Measurements from ENCODE around the gene LRRC14B.

GRCh38 chr5:190974-192162, at the start of gene LRRC14B:
Gene LRRC14B, plus strand, starts transcription at chr5:191495.
- PRO-cap = no peak

- PRO-cap = no peak
Measured at GRCh38 chr5:220135-220406, 2.0 kb downstream of the SDHA start.

GRCh38 chr5:272136-272827, 836 bp downstream of the PDCD6 start:
- PRO-cap = no peak

DNA sequence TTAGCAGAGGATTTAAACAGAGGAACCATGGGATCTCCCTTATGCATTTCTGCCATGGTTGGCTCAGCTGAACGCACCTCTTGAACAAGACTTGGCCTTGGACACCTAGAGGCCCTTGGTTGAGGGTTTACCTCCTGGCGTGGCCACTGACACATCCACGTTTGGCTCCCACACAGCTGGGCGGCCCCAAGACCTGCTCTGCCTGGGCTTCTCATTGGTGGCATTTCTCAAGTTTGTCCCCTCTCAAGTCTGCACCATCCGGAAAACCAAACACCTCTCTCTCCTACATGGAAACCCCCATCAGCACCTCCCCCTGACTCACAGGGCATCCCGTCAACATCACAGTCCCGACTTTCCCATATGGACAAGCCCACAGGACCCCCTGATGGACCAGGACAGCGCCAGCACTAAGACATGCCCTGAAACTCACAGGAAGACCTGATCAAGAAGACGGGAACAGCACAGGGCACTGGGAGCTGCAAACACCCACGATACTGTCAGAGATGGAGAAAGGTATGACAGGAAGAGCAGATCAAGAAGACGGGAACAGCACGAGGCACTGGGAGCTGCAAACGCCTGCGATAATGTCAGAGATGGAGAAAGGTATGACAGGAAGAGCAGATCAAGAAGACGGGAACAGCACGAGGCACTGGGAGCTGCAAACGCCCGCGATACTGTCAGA, 21.5 kb downstream of the PDCD6 start:
- PRO-cap = no peak

DNA sequence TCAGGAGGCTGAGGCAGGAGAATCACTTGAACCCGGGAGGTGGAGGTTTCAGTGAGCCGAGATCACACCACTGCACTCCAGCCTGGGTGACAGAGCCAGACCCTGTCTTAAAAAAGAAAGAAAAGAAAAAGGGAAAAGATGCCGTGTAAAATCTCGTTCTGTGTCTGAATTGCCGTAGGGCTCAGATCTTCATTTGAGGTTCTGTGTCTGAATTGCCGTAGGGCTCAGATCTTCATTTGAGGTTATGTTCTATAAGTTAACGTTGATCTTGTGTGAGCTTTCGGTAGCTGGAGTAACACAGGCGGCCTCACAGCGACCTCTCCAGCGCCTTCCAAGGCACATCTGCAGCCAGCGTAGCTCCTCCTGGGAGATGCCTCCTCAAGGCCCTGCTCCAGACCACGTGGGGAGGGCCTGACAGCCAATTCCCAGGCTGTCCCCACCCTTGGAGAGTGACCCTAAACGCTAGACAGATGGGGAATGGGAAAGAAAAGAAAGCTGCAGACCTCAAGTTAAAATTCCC, 8.8 kb upstream of the AHRR start:
- PRO-cap = no peak

GRCh38 chr5:321854-322148, 287 bp downstream of the AHRR start:
- PRO-cap = no peak

DNA sequence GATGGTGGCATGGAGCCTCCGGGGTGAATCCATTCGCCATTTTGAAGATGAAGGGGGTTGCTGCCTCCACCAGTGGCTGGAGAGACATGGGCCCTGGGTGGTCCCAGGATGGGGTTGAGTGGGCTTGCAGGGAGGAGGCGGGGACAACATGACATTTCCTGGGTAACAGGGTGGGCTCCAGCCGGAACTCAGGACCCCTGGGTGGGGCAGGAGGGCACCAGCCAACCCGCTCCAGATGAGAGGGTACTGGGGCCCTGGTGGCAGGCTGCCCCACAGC, 55.7 kb downstream of the AHRR start:
- PRO-cap = unidirectional peak, plus-strand start at position 183 of the sequence

DNA sequence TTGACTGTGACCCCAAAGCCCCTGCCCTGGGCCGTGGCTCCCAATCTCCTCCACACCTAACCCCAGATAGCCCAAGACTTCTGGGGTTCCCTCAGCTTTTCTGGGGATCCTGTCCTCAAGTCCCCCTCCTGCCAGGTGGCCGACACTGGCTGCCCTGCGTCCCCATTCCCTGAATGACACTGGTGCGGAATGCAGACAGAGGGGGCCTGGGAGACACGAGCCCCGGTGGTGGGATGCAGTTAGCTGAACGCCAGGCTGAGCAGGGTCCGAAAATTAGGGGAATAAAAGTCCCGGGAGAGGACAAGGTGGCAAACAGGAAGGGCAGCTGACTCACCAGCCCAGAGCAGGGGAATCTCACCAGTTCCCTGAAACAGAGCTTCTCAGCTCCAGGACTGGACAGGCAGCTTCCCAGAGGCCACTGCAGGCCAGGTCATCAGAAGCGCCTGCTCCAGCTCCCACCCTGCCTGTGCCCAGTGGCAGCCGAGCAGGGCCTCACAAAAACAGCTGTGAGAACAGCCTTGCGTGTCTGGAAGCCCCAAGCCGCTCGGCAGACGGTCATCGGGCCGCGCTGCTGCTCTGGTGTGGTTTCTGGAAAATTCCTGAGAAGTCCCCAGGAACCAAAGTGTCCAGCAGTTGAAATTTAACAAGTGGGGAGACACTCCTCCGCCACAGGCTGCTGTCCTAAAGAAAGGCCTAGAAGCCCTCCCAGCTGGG, 47.7 kb upstream of the EXOC3 start:
- PRO-cap = no peak

- PRO-cap = no peak
Measured at GRCh38 chr5:444629-445201, 1.7 kb downstream of the EXOC3 start.

GRCh38 chr5:448088-448915, 5.3 kb downstream of the EXOC3 start:
- PRO-cap = no peak

DNA sequence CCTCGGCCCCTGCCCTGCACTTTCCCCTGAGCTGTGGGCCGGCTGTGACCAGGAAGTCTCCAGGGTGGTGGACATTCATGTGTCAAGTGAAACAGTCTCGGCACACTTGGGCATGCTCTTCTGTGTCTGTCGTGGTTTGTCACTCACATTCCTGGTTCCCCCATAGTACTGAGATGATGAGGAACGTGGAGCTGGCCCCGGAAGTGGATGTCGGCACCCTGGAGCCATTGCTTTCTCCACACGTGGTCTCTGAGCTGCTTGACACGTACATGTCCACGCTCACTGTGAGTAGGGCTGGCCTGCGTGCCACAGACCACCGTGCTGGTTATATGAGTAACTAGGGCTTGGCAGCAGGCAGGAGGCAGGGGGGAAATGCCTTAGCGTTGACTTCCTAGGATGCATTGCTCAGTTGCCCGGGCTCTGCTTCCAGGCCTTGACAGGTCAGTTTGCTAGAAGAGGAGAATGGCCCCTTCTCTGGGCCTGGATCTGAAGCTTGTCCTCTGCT, 13.8 kb downstream of the EXOC3 start:
- PRO-cap = no peak

DNA sequence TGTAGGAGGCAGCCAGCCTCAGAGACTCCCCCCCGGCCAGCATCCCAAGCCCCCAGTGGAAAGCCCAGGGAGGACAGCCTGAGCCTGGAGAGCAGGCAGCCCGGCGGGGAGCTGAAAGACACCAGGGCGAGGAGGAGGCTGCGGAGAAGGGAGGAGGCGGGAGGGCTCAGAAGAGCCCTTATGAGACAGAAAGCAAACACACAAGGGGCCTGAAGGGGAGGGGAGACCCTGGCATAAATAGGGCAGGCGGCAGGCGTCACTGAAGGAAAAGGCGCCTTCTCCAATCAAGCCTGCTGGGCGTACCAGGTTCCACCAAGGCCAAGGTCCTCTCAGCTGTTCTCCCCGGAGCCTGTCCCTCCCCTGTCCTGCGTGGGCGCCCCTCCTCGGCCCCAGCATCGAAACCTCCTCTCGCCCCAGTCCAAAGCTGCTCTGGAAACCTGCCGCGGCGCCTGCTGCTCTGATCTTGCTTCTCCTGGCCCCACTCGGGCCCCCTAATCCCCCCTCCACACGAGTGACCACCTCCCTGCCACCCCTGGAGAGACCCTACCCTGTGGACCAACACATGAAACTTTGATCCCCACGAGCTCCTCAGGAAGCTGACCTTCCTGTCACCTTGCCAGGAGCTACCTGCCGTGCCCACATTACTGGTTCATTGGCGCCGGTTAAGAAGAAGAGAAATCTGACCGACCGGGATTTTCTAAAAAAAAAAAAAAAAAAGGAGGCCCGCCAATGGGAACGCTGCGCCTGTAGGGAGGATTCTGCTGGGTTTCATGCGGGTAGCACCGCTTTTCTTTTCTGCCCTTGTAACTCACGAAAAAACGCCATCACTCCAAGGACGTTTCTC, 1.1 kb downstream of the SLC9A3 start:
- PRO-cap = no peak

DNA sequence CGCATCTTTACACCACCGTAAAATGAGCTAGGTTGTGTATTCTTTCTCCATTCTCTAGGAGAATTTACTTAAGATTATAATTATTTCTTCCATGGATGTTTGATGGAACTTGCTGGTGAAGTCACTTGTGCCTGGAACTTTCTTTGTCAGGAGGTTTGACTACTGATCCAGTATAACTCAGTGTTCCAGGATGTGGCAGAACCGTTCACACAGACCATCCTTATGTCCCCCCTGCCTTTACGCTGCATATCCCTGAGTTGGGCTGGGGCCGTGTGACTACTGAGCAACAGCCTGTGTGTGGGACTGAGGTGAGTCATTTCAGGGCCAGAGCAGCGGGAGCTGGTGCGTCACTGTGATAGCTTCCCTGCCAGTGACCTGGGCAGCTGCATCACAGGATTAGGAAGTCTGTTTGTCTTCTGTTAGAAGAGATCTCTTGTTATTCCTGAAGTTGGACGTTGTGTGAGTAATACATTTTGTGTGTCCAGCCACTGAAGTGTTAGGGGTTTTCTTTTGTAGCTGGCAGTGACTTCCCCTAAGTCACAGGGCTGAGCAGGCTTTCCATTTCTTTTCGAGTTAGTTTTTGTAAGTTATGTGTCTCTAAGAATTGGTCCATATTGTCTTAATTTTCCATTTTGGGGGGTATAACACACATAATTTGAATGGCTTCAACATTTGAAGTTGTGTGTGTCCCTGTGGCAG, 35.6 kb downstream of the TPPP start:
- PRO-cap = no peak

GRCh38 chr5:663545-664216, 29.5 kb downstream of the TPPP start:
- PRO-cap = no peak

DNA sequence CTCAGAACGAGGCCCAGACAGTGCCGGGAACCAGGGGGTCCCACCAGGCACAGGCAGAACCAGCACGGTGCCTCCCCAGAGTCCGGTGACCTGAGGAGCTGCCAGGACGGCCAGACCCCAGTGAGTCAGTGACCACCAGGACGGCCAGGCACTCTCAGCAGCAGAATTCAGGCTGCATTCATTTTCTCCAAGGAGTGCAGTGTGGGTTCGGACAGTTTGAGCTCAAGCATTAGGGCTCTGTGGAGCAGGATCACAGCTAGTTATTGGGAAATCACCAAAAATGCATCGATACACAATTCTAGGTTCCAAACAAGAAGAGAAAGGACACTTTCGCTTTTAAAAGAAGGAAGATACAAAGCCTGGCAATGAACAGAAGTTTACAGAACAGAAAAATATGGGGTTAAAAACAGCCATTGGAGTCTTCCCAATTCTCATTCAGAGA, 43.6 kb upstream of the NKD2 start:
- PRO-cap = no peak

GRCh38 chr5:1051268-1052373, 43.0 kb downstream of the NKD2 start:
- PRO-cap = no peak

GRCh38 chr5:1061317-1061779, 50.5 kb downstream of the SLC12A7 start:
- PRO-cap = no peak

- PRO-cap = no peak
Measured at GRCh38 chr5:1098128-1098383, 13.8 kb downstream of the SLC12A7 start.

DNA sequence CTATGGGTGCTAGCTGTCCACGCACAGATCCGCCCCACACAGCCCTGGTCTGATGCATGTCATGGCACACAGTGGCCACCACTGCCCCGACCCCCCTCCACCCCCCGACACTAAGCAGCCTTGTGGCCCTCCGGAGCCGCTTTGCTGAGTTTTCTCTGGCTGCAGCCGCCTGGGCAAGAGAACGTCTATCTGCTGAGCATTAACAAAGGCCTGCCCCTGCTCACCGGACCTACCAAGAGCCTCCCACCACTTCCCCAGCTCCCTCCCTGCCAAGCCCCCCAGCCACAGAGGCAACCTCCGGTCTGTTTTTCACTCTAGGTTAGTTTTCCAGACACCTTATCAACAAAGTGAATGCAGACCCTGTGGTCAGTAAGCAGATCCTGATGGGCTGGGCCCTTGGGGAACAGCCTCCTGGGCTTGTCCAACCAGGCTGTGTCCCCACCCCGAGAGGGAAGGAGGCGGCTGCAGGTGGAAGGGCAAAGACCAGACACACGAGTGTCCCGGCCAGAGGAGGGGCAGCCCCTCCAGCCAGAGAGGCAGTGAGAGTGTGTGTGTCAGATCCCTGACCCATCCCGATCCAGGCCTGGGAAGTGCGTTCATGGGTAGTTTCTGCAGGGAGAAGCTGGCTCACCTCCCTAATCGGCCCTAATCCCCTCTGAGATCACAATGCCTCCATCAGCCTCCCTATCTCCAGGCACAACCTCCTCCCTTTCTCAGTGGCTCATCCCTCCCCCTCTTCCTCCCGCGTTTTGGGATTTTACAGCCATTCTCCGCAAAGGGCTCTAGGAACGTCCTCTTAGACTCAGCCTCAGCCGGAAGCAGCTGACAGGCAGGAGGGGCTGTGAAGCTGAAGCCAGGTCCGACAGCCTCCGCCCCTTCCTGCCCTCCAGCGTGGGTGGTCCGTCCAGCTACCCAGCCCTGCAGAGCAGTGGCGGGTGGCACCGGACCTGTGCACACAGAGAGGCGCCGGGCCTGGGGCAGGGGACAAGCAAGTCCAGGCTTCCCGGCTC, 9.9 kb downstream of the SLC12A7 start:
- PRO-cap = unidirectional peak, minus-strand start at position 818 of the sequence

DNA sequence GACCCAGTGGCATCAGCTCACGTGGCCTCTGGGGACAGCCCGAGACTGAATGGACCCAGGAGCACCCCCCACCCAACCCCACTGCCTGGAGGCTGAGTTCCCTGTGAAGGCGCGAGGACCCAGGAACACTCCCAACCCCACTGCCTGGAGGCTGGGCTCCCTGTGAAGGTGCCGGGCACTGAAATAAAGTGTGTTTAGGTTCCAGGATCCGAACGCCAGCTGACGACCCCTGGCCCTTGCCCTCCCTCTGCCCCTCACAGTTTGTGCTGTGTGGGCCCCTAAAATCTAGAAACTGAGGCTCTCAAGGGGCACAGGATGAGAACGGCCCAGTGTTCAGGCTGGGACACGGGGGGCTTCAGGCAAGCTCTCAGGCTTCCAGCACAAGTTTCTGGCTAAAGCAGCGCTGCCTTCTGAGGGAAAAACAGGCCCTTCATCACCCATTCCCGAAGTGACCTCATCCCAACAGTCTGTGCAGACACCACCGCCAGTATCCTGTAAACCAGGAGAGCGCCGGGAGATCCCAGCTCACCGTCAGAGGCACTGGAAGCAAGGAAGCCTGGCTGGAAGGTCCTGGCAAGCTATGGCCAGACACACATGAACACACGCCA, 8.9 kb downstream of the SLC12A7 start:
- PRO-cap = no peak

Measured in trachea (tissue), 1 donor.